Placental pericyte (primary cell): ENCODE measurements around a stretch of chr12.

DNA sequence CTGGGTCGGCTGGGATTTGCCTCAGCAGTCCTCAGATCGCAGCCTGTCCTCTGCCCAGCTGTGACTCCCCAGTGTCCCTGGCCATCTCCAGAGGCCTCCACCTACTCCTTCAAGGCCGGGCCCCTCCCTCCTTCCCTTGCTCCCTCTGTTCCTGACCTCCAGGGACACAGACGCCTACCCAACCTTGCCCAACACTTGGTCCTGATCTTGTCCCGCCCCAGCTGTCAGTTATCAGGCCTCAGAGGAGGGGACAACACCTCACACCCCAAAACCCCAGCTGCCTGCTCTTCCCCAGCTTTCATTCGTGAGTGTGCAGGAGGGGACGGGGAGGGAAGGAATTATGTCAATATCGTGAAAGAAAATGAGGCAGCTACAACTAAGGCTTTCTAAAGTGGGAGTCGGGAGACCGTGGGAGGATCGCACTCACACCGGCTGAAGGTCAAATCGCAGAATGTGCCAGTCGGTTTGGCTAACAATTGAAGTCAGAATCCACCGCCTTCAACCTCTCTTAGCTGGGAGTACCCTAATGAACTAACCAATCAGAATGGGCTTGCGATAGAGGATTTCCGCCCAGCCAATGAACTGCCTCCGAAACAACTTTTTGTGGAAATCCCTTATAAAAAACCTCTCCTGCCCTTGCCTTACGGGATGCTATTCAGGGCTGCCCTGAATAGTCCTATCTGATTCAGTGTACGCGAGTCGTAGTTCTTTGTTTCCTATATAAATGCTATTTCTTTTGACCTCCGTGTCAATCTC is 9.3 kb upstream of the PLBD2 start:
- CAGE, long polyA plus RNA = no peak

- CAGE, long polyA plus RNA = no peak
Observed at GRCh38 chr12:113380518-113380935, 22.1 kb downstream of the PLBD2 start.

- CAGE, long polyA plus RNA = no peak
Observed at GRCh38 chr12:113392986-113393584, 10.6 kb downstream of the SDS start.

GRCh38 chr12:113416444-113416618 is 5.8 kb upstream of the SDSL start:
- CAGE, long polyA plus RNA = no peak

- CAGE, long polyA plus RNA = no peak
Observed at GRCh38 chr12:113860913-113861367, 105.2 kb downstream of the RBM19 start.

- CAGE, long polyA plus RNA = no peak
Observed at GRCh38 chr12:113961937-113962434, 4.1 kb downstream of the RBM19 start.

GRCh38 chr12:114041258-114041466 is 75.0 kb upstream of the RBM19 start:
- CAGE, long polyA plus RNA = no peak

GRCh38 chr12:114400233-114401407 is 5.3 kb downstream of the TBX5 start:
- CAGE, long polyA plus RNA = no peak

DNA sequence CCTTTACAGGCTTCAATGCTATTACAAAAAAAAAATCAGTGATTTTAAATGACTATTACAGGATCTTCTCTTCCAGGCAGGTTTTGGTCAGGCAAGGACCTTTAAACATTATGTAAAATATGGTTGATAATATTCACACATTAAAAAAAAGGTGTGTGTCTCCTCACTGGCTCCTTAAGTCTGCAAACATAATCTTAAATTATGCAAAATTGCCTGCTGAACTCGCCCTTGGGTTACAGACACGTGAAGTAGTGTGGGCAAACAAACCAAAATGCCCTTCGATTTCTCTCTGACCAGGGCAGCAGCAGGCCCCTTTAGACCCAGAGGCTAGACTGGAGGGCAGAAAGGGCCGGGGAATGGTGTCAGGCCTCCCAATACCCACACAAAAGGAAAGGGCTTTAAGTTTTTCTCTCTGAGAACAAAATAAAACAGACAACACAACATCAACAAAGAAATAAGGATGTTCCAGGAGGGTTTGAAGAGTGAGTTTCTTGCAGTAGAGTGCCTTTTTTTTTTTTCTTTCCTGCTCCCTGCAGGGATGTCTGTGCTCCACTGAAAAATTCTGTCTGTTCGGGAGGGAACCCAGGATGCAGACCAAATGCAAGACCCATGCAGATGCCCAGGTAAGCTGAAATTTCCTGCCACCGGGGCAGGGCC is 1.8 kb downstream of the TBX3 start:
- CAGE, long polyA plus RNA = no peak

DNA sequence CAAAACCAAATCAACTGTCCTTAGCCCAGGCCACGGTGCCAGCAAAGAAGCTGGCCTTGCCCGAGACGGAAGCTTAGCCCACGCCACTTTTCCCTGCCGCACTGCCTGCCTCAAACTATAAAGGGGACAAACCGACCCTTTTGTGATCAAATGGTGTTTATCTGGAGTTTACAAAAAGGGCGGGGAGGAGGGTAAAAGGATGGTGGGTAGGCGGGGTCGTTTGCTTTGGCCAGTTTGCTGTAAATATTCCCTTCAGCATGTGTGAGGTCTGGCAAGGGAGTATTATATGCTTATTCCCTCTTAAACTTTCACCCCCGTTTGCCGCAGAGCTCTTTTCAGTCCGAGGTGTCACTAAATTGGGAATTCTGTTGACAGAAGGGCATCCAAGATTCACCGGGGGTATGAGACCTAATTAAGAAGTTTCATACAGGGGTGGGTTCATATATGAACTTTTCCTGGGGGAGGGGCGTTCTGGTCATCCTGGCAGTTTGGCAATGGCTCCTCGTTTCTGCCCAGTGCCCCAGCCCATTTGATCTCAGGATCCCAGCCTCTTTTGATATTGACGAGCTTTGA is 3.9 kb upstream of the TBX3 start:
- CAGE, long polyA plus RNA = no peak

GRCh38 chr12:114804237-114804565 is 120.2 kb upstream of the TBX3 start:
- CAGE, long polyA plus RNA = no peak

DNA sequence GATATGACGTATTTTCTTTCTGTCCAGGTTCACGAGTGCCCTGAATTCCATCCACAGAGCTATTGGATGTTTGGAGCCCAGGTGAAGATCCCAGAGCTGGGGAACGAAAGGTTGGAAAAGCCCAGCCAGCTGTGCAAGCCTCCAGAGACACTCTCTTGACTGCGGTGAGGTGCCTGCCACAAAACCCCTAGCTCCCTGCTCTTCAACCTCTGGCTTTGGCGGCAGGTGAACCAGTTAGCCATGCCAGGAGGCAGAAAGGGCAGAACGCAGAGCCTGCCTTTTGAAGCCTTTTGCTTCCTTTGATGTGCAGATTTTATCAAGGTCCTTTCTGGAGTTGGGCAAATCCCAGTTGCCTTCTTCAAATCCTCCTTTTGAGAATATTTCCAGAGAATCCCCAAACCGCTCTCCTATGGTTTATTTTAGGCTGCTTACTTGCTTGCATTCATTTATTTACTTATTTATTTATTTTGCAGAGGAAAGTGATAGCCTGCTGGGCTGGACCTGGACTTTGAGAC is 411.2 kb upstream of the TBX3 start:
- CAGE, long polyA plus RNA = no peak

DNA sequence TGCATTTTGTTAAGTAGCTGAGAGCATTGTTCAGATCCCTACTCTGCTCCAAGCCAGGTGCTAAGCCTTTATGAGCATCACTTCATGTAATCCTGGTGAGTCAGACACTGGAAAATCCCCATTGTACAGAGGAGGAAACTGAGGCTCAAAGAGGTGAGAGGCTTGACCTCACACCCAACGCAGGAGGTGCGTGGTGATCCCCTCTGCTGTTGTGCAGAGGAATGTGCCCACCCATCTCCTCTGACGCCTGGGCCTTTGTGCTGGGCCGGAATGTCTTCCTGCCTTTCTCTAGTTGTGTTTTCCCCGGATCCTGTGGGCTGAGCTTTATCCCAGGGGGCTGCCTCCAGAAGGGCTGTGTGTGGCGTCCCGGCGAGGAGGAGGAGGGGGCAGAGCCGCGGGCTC is 653.8 kb downstream of the MED13L start:
- CAGE, long polyA plus RNA = no peak

DNA sequence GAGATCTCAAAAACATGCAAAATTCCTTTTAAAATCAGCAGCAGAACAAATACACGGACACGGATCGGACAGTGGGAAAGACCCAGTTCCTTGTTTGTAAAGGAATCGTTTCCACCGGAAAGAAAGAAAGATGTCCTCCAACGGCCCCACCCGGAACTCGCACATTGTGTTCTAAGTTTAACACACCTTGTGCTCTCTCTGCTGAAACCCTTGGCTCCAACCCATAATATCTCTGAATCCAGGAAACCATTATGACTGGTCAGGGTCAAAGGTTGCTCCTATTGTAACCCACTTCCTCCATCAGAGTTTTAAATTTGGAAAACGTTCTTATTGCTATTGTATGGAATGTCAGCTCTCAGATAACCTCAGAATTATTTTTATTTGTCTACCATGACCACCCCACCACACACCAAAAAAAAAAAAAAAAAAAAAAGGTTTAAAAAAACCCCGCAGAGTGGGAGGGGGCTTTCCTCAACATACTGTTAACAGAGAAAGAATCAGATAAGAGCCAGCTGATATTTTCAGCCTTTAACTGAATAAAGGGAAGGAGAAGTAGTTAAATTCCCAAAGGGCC is 617.0 kb downstream of the MED13L start:
- CAGE, long polyA plus RNA = no peak

GRCh38 chr12:115835856-115836158 is 441.7 kb downstream of the MED13L start:
- CAGE, long polyA plus RNA = no peak

GRCh38 chr12:115990896-115991526 is 286.5 kb downstream of the MED13L start:
- CAGE, long polyA plus RNA = no peak

GRCh38 chr12:115996356-115996730 is 281.1 kb downstream of the MED13L start:
- CAGE, long polyA plus RNA = no peak

DNA sequence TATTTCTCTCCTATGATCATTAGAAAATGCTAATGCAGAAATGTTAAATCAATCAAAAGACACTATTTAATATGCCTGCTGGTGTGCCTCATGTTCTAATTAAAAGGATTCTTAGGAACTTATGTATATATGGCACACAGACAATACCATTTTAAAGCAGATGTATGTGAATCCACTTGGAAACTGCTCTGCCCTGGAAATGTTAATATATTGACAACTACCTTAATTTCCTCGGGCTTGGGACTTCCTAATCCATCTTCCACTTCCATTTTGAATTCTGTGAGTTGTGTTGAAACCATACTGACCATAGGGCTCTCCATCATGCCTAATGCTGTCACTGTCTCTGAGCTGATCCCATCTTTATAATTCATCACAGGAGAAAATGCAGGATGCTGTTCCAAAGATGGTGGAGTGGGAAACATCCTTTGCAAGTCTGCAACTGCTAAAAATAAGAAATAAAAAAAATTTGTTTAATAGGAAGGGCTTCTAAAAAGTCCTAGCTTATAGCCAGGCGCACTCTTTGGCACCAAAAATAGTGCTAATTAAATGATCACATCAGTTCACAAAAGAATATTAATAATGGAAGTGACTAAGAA is 280.6 kb downstream of the MED13L start:
- CAGE, long polyA plus RNA = no peak

- CAGE, long polyA plus RNA = no peak
Observed at GRCh38 chr12:116002657-116003344, 274.7 kb downstream of the MED13L start.

DNA sequence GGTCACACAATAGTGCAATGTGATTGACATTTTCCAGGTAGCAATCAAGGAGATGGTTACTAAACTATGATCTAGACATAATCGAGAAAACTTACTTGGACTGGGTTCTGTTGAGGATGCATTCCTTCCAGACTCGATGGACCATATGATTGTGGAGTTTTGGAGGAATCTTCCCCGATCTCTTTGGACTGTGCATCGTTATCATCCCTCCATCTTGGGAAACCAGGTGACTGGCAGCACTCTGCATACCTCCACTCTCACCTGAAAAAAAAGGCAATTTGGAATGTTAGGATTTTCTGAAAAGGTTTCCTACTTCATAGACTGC is 262.5 kb downstream of the MED13L start:
- CAGE, long polyA plus RNA = no peak